Paraaortic lymph node (tissue), 1 donor: ENCODE results near the gene BARX1.

DNA sequence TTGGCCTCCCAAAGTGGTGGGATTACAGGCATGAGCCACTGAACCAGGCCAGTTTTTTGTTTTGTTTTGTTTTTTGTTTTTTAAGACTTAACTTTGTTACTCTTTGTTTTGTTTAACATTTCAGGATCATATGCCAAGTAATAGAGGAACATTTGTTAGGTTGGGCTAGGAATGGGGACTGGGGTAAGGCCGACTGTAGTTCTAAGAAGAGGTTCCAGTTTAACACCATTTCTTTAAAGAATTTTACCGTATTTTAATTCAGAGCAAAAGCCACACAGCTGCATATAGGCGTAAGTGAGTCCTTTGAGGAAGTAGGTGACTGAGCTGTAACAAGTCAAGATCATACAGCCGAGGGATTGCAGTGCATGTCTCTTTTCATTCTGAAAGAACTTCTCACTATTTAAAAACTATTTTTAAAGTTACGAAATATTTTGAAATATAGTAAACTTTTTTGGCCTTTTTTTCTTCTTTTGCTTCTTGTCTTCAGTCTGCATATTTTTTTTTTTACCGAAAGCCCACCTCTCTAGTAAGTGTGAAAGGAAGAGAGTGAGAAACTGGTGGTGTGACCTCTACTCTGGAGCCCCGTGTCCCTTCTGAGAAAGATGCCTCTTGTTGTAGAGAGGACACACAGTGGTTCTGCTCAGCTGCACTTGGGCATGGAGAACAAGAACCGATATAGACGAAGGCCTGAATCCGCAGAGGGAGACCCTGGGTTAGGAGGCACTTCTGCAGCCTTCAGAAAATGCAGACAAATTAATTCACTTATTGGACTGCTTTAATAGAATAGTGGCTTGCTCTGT, 58.9 kb upstream of the FAM120AOS start:
- PRO-cap = no peak

DNA sequence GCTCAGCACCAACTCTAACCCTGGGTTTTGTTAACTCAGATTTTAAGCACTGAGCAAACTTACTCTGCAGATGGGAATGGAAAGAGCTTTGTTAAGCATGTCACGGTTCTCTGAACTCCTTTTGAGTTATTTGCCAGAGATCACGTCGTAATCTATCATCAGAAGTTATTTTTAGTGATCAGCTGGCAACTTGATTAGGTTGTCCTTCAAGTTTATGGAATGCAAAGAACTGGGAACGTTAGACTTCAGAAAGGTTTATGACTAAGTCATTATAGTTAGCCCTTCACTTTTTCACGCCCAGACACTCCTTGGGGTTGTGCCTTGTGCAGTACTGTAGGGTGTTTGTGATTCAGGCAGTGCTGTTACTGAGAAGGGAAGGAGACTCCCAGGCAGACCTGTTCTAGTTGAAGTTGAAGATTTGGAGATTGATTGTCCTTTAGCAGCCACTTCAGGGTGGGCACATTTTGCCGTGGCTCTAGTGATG, 26.8 kb upstream of the PHF2 start:
- PRO-cap = no peak

DNA sequence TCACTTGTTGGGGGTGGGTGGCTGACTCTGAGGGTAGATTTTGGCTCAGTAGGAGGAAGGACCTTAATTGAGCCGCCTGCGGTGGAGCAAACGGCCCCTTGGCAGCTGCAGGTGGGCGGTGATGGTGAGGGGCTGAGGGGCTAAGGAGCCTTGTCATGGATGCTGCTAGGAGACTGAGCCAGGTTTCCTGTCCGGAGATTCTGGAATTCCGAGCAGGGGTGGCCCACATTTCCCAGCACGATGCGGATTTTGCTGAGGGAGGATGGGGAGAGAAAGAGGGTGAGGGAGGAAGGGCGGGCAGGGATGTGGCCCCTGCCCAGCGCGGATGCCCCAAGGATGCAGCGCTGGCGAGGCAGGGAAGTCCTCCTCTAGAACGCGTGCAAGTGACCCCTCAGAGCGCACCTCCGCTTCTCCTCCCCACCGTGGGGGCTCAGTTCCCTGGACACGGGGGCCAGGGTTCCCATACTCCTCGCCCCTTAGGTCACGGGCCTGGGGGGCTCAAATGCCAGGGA, 1.2 kb upstream of the PHF2 start:
- PRO-cap = no peak

GRCh38 chr9:93577629-93578034, 1.2 kb downstream of the PHF2 start:
- PRO-cap = no peak

GRCh38 chr9:93589505-93590057, 13.2 kb downstream of the PHF2 start:
- PRO-cap = unidirectional peak, minus-strand start at chr9:93589789

DNA sequence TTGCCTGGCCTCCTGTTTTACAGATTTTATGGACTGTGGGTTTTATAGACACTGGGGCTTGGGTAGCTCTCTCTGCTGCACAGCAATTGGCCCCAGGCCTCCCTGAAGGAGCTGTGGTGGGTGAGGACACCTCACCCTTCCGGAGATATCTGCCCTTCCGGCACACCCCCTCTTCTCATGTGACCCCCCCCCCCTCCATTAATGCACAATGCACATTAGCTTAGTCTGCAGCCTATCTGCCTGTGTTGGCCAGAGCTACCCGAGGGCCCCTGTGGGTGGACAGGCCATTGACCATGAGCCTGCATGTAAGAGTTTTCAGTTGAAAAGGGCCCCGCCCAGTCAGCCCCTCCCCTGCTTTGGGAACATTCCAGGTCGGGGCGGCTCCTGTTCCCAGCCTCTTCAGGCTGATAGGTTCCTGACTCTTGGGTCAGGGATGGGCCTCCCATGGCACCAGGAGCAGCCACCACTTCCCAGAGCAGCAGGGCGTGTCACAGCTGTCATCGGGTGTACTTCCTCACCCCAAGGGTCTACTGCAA, 17.7 kb downstream of the PHF2 start:
- PRO-cap = no peak

GRCh38 chr9:93600264-93600727, 23.9 kb downstream of the PHF2 start:
- PRO-cap = no peak

DNA sequence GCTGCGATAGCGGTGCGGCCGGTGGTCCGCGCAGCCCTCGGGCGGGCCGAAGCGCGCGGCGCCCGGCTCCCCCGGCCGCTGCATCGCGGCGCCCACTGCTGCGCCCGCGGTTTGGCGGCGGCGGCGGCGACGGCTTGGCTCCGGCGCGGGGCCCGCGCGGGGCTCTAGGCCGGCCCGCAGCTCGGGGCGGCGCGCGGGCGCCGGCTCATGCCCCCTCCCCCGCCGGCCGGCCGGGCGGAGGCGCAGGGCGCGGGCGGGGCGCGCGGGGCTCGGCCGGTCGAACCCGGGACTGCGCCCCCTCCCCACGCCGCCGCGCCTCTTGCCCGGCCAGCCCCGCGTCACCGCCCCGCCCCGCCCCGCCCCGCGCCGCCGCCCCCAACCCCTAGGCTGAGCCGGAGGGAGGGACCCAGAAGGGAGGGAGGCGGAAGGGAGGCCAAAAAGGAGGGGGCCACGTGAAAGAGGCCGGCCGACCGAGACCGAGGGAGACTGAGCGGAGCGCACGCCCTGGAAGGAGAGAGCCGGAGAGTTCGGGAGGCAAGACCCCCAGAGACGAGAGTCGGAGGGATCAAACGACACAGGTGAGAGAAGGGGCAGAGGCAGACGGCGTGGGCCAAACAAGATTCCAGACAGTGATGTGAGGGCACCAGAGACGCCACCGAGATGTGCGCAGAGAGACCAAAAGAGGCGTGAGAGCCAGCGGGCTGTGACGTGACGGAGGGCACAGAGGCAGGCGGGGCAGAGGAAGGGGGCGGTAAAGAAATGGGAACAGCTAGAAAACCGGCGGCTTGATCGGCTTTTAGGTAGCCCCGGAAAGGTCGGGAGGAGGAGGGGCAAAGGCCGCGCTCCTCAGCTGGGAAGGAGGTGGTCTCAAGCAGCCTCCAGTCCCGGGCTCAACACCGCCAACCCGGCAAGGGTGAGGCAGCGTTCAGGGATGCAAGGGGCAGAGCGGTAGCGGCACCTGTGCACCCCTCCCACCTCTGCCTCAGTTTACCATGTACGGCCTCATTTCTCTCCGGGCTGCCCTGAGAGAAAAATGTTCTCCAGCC, at the start of gene BARX1:
Gene BARX1, minus strand, starts transcription at position 293 of the 1,046 bp plus-strand sequence.
- PRO-cap = no peak

GRCh38 chr9:94159380-94159621, 75.0 kb downstream of the PTPDC1 start:
- PRO-cap = no peak

GRCh38 chr9:94299443-94300441, 28.7 kb downstream of the NUTM2F start:
- PRO-cap = no peak

DNA sequence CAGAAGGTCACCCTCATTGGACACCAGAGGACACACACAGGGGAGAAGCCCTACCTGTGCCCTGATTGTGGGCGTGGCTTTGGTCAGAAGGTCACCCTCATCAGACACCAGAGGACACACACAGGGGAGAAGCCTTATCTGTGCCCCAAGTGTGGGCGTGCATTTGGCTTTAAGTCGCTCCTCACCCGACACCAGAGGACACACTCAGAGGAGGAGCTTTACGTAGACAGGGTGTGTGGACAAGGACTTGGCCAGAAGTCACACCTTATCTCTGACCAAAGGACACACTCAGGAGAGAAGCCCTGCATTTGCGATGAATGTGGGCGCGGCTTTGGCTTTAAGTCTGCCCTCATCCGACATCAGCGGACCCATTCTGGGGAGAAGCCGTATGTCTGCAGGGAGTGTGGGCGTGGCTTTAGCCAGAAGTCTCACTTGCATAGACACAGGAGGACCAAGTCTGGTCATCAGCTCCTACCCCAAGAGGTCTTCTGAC, 27.5 kb downstream of the NUTM2F start:
- PRO-cap = no peak

- PRO-cap = no peak
These were observed 85.6 kb downstream of the MFSD14B start for GRCh38 chr9:94459927-94460484.

GRCh38 chr9:94663185-94663543, 23.8 kb upstream of the FBP1 start:
- PRO-cap = no peak

DNA sequence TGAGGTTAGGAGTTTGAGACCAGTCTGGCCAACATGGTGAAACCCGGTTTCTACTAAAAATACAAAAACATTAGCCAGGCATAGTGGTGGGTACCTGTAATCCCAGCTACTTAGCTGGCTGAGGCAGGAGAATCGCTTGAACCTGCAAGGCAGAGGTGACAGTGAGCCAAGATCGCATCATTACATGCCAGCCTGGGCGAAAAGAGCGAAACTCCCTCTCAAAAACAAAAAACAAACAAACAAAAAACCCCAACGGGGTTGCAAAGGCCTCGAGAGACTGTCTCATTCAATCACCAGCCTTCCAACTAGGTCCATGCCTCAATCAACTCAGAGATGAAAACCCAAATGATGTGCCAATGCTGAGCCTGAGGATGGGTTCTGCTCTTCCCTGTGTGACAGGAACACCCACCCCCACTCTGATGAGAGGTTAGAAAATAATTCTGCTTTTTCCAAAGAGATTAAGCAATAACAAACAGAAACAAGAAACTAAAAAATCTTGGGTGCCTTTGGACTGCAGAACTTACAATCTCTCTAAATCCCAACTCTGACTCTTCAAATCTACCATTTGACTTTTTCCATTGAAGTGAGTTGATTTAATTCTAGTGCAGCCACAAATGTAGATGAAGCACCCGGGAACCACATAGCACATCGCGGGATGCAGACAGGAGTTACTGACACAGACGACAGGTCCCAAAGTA, 25.4 kb upstream of the FBP1 start:
- PRO-cap = no peak

DNA sequence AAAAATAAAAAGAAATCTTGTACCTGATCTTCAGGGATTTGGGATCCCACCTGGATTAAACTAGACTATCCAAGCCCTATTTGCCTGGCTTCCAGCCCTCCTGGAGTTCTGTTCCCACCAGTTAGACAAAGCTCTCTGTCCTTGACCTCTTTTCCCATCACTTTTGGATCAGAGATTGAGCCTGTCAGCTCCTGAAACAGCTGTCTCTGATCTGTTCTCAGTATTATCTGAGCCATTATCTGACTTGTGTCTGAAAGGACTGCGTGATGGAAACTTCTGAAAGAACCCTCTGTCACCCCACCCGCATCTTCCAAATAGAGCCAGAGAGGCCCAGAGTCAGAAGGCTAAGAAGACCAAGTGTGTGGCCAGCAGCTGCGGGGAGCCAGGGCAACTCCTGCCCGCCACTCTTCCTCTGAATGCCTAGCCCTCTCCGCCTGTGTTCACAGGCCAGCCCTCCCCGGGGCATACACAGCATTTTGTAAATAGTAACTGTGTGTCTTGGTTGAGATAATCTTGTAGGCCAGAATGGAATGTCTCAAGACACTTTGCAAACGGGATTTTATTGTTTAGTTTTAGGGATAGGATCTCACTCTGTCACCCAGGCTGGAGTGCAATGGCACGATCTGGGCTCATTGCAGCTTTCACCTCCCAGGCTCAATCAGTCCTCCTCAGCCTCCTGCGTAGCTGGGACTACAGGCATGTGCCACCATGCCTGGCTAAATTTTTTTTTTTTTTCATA, 92.7 kb downstream of the AOPEP start:
- PRO-cap = no peak

DNA sequence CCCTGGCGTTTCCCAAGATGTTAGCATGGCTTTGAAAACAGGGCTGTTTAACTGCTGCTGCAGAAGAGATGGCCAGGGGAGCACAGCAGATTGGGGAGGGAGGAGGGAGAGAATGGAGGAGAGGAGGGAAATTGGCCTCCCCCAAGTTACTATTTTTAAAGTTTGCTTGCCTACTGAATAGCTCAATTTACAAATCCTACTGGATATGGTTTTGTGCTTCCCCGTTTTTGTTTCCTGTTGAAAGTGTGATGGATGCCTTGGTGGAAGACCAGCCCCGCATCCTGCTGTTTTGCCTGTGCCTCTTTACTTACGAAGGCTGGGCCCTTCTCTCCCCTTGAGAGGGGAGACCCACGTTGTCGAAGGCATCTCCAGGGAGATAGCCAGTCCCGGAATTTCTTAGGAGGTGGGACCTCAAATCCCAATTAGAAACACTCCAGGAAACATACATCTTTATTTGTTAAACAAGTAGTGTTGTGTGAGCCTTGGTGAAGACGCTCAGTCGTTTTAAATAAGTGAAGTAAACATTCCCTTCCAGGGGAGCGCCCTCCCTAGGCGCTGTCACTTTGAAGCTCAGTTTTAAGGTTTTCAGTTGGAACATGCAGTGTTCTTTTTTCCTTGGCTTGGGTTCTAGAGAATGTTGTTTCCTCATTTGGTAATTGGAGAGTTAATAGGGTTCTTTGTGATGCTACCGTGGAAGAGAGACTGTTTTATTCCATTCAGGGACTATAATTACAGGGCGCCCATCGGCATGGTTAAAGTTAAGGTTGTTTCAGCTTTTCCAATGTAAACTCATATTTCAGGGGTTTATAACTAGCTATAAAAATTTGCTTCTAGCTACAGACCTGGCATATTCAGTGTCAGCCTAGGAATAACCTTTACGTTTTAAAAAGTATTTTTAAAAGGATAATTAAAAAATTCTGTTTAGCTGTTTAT, 98.8 kb downstream of the AOPEP start:
- PRO-cap = no peak

DNA sequence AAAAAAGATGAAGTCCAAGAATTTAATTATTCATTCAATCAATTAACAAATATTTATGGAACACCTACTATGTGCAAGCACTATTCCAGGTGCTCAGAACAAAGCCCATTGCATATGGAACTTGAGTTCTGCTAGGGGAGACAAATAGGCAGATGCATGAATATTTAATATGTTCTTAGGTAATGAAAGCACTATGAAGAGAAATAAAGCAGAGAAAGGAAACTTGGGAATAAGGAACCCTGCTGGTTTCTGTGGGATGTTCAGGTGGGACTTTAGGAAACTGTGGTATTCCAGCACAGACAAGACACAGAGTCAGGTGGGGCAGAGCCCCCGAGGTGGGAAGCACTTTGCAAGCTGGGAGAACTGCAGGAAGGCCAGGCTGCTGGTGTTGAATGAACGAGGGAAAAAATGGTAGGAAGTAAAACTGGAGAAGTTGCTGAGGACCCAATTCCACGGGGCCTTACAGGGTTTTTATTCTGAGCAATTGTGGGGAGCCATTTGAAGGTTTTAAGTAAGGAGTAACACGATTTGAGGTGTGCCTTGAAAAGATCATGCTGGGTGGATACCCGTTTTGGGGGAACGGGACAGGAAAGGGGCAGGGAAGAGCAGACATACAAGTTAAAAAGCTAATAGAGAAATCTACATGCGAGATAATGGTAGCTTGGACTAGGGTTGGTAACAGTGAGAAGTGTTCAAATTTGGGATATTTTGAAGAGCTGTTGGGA, 118.6 kb downstream of the AOPEP start:
- PRO-cap = no peak

DNA sequence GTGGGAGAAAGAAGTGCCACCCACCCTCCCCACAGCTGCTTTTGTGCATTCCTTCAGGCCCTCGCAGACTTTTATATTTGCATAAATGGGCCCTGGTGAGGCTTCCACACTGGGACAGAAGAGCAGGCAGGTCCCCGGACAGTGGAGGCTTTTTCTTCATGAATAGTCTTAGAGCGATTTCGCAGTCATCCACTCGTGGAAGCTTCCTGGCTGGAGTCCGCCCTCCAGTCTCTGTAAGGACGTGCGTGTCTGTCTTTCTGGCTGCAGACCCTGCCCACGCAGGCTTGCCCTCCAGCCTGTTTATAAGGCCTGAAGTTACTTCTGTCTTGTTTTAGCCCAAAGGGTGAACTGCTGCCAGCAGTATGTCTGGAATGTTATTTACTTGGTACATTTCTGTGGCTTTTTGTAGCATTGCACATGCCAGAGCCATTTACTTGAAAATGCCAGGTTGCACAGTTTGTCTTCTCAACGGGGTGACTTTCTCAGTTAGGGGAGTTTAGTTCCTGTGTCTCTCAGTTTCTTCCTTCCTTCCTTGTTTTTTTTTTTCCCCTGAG, 195.7 kb downstream of the AOPEP start:
- PRO-cap = no peak

- PRO-cap = no peak
These were observed 209.9 kb downstream of the AOPEP start for GRCh38 chr9:94936431-94936838.

- PRO-cap = bidirectional peak, plus-strand start at chr9:94953037, minus-strand start at chr9:94952784
These were observed 226.2 kb downstream of the AOPEP start for GRCh38 chr9:94952488-94953364.